ENCODE measurements around a stretch of chr14.

GRCh38 chr14:101400882-101401344 is 360.6 kb upstream of the PPP2R5C start:
- RRBS = no CpG with 5 or more reads among the region's 13 CpGs

GRCh38 chr14:101475660-101475875 is 285.9 kb upstream of the PPP2R5C start:
- RRBS = no CpG with 5 or more reads among the region's 7 CpGs

GRCh38 chr14:101590001-101590405 is 171.5 kb upstream of the PPP2R5C start:
- RRBS = no CpG with 5 or more reads among the region's 8 CpGs

DNA sequence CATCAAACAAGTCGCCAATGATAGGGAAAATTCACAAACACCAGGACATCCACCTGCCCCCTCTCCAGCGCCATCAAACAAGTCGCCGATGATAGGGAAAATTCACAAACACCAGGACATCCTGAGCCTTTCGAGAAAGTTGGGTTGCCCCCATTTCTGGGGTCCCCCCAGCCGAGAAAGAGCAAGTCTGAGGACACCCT is 162.4 kb upstream of the PPP2R5C start:
- RRBS = no CpG with 5 or more reads among the region's 6 CpGs

GRCh38 chr14:101689764-101690242 is 71.7 kb upstream of the PPP2R5C start:
- RRBS = no CpG with 5 or more reads among the region's 13 CpGs

DNA sequence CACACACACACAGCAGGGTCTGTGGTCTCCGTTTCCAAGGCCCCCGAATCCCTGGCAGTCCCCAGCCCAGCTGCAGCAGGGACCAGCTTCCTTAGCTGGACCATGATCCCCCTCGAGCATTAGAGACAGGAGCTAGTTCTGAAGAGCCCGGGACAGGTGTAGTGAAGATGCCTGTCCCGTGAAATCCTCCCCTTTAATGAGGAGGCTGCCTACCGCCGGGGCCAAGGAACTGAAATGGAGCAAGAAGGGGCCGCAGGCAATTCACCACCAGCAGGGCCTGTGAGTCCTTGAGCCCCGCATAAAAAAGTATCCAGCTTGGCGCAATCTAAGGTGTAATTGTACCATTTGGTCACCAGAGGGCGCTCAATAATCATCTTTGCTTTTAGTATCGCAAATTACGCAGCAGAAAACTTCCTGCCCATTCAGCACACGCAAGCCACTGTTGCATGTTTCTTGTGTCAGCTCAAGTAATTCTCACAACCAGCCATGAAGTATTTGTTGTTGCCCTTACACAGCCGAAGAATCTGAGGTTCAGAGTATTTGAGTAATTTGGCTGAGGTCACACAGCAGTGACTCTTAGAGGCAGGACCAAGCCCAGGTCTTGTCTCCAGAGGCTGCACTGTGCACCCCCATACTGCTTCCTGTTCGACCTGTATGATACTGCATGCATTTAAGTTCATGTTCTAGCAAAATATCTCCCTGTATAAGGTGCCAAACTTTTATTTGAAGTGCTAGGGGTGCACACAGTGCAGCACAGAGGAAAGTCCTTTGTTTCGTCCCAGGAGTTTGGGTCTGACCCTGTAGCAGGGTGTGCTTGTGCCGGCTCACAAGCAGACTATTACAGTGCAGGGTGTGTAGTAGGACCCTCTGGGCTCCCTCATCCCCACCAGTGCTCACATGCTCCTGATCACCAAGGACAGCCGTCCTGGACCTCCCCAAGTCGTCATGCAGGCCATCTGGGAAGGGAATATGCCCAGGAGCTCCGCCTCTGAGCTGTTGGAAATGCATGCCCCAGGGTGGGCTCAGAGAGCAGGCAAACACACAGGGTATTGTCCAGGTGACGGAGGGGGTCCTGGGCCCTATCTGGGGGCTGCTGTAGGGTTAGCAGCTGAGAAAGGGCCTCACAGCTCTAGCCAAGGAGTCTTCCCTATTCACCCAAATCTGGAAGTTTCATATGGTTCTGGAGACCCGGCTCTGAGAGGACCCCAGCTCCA is 54.0 kb upstream of the PPP2R5C start:
- RRBS = 32% methylated on average over 5 of the region's 23 CpGs

GRCh38 chr14:101775373-101776352 is 14.2 kb downstream of the PPP2R5C start:
- RRBS = no CpG with 5 or more reads among the region's 15 CpGs

- RRBS = 77% methylated on average over 4 of the region's 10 CpGs
Measured at GRCh38 chr14:101822765-101823376, 61.4 kb downstream of the PPP2R5C start.

DNA sequence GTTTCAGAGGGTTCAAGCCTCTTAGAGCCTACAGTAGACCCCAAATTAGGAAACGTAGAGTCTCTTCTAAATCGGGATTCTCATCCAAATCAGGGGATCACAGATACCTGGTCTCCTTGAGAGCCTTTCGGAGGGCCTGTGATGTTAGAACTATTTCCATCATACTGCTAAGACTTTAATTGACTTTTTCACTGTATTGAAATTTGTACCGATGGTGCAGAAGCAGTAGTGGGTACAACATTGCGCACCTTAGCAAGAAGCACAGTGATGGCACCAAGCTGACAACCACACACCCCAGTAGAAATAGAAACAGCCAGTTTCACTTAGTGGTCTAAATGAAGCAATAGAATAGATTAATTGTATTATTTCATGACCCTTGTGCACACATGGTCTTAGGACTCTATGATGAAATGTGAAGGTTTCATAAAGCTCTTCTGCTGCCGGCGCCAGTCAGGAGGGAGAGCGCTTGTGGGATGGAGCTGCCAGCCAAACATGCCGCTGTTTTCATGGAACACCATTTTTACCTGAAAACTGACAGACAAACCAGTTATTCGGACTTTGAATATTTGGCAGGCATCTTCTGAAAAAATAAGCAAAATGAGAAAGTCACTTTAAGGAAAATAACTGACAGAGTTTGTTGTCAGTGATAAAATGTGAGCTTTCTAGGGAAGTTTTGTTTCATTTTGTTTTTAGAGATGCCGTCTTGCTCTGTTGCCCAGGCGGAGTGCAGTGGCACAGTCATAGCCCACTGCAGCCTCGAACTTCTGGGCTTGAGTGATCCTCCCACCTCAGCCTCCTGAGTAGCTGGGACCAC is 99.9 kb downstream of the PPP2R5C start:
- RRBS = no CpG with 5 or more reads among the region's 13 CpGs

- RRBS = no CpG with 5 or more reads among the region's 7 CpGs
Measured at GRCh38 chr14:101867814-101868454, 96.4 kb upstream of the DYNC1H1 start.

GRCh38 chr14:101961148-101961482 is 3.3 kb upstream of the DYNC1H1 start:
- RRBS = no CpG with 5 or more reads among the region's 10 CpGs

- RRBS = no CpG with 5 or more reads among the region's 8 CpGs
Measured at GRCh38 chr14:101979607-101980225, 15.3 kb downstream of the DYNC1H1 start.

DNA sequence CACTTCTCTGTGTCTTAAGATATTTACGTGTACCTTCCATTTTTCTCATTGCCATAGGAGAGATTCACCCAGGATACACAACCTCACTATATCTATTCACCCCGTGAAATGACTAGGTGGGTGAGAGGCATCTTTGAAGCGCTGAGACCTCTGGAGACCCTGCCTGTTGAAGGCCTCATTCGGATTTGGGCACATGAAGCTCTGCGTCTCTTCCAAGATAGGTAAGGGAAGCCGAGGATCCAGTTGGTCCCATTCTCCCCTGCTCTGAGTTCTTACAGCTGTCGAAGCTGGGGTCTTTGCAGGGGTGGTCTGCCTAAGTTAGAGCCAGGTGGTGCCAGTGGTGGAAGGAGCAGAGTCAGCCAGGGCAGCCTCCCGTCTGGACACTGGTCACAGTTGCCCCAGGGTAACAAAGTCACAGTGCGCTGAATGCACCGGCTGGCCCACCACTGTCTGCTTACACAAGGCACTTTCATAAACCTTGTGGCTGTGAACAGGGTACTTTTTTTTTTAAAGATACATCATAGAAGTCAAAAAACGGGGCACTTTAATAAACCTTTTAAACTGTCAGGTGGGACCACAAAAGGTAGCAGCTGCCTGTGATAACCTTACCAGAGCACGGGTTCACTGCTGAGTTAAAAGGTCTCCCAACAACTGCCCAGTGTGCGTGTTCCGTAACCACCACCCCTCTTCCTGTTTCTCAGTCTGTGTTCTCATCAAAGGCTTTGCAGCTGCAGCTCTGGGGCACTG is 55.6 kb downstream of the DYNC1H1 start:
- RRBS = no CpG with 5 or more reads among the region's 14 CpGs

GRCh38 chr14:102028562-102029178 is 58.2 kb downstream of the HSP90AA1 start:
- RRBS = no CpG with 5 or more reads among the region's 4 CpGs

- RRBS = no CpG with 5 or more reads among the region's 16 CpGs
Measured at GRCh38 chr14:102029434-102030152, 57.3 kb downstream of the HSP90AA1 start.

GRCh38 chr14:102063050-102063507 is 23.8 kb downstream of the HSP90AA1 start:
- RRBS = no CpG with 5 or more reads among the region's 13 CpGs

DNA sequence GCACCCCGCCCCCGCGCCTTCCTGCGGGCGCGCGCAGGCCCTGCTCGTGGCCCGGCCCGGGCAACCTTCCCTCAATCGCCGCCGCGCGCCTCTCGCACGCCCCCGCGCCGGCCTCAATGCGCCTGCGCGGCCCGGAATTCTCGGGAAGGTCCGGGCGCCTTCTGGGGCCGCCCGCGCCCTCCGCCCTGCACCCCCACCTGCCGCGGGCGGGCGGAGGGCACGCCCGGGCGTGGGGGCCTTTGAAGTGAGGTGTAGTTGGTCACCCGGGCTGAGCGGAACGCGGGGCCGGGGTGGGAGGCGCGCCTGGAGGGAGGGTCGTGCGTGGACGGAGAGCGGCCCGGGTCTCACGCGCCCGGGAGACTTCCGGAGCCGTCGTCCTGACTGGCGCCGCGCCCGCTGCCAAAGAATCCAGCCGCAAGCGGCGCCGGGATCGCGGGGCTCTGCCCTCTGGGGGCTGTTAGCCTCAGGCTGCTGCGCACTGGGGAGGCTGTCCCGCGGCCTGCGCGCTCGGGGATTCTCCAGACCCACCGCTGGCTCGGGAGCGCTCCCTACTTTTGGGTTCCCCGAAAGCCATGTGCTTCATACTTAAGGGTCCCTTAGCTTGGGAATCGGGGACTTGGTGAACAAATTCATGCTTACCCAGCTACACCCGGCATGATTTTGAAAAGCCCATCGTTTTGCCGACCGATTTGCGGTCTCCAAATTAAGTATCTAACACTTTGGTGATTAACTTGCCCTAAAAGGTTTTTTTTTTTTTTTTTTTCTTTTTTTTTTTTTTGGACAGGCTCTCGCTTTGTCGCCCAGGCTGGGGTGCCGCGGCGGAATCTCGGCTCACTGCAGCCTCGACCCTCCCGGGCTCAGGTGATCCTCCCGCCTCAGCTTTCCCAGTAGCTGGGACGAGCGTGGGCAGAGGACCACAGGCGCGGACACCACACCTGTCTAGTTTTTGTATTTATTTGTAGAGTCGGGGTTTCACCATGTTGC is 636 bp upstream of the HSP90AA1 start:
- RRBS = 2% methylated on average over 43 of the region's 96 CpGs

DNA sequence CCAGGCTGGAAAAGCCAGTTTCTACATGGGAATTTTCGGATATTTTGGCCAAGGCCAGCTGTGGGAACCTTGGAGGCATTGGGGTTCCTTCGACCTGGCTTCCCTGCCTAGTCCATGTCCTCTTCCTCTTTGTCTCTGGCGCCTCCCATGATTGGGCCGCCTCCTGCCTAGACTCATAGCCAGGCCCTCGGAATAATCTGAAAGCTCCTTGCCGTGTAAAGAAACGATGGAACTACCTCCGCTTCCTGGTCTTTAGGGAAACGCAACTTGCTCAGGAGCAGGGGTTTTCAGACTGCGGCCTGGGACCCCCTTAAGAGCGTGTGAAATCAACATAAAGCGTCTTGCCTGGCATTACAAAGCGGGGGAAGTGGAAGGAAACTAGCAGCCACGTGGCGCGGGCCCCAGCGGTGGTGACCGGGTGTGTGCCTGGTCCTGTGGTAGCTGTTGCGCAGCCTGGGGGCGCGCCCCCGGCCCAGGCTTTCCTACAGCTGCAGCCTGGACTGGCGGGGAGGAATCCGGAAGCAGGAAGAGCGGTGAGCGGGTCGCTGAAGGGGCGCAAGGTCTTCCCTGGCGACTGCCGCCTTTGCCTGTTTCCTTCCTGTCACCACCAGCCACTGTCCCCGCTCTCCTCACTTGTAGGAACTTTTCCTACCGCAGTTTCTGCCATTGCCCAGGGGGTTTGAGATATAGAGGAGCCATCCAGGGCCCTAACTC is 1.5 kb upstream of the HSP90AA1 start:
- RRBS = 58% methylated on average over 7 of the region's 32 CpGs

GRCh38 chr14:102279861-102280443 is 25.0 kb downstream of the MOK start:
- RRBS = no CpG with 5 or more reads among the region's 11 CpGs